Measurements from ENCODE around the genes GNG12 and LRRC7.

DNA sequence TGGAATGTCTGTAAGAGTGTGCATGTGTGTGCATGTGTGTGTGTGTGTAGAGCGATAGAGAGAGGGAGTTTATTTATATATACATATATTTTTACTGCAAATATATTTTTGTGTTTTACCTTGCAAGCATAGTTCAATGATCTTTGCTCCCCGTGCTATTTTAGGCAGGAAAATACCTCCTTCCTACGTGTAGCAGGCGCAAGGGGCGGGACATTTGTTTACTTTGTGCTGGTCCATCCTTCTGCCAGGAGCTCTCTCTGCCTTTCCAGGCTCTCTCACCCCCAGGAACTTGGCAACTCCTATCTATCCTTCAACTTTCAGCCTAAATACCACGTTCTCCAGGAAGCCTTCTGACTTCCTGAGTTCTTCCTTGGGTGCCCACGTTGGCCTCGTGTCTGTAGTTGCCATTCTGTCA lies 125.8 kb upstream of the SERBP1 start:
- PRO-cap: no peak
- RAMPAGE, long total RNA, 3 experiments: no peak in any of the 3 experiments

DNA sequence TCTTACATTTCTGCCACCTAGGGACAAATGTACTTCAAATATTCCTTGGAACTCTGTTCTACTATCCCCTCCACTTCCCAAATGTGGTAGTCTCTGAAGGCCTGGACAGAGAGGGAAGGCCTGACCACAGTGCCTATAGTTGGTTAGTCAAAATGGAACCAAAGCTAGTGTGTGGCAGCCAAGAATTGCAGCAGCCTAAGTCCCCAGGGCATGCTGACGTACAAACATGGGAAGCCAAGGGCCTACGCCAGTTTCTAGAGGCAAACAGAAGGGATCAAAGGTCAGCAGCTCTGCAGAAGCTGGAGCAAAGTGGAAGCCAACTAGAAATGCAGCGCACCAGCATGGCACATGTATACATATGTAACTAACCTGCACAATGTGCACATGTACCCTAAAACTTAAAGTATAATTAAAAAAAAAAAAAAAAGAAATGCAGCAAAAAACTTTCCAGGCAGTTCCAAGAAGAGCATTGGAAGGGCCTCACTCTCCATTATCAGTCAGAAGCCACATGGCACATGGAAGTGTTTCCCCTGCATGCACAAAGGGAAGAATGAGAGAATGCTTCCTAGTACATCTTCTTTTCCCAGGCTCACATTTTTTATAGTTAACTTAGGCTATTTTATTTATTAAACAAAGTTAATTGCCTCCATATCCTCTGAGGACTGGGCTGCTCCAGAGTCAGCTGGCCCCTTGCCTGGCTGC lies 39.4 kb upstream of the GADD45A start:
- PRO-cap: no peak
- RAMPAGE, long total RNA, 3 experiments: no peak in any of the 3 experiments

GRCh38 chr1:67675633-67676274 lies 9.2 kb upstream of the GADD45A start:
- PRO-cap: no peak
- RAMPAGE, long total RNA, 3 experiments: no peak in any of the 3 experiments

- PRO-cap: unidirectional peak, plus-strand start at chr1:67684243
- RAMPAGE, long total RNA, 3 experiments: no peak in any of the 3 experiments
These were observed 963 bp upstream of the GADD45A start for GRCh38 chr1:67683854-67684621.

- PRO-cap: bidirectional peak, plus-strand start at chr1:67686453, minus-strand start at chr1:67686341; unidirectional peak, minus-strand start at chr1:67686736
- RAMPAGE, long total RNA, 3 experiments: start-site peak on the plus strand in 1 of 3 experiments, at chr1:67686428-67686471 at its widest, 51 reads per replicate
These were observed 1.5 kb downstream of the GADD45A start for GRCh38 chr1:67686201-67687295.

- PRO-cap: bidirectional peak, plus-strand start at chr1:67750192, minus-strand start at chr1:67750001; unidirectional peak, plus-strand start at chr1:67750347
- RAMPAGE, long total RNA, 3 experiments: no peak in any of the 3 experiments
These were observed 65.2 kb downstream of the GADD45A start for GRCh38 chr1:67750137-67750668.

DNA sequence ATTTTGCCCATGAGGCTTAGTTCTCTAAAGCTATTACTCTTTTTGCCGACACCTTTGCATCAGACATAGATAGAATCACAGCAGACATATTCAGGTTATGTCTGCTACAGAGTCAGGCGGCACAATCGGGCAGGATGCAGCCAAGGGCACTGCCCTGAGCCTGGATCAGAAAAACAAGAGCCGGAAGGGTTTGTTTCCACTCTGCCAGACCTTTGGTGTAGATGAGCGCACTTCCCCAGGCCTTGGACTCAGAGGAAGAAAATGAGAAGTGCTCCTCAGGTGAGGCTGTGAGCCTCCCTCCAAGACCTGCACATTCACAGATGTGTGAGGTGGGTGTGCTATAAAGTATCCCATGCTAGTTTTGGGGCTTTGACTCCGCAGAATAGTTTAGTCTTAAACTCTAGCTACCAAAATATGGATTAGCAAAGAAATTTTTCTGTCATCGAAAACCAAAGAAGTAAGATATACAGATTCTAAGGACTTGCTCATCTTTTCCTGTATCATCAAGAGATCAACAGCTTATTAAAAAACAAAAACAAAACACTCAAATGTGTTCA lies 43.6 kb downstream of the GNG12 start:
- PRO-cap: no peak
- RAMPAGE, long total RNA, 3 experiments: no peak in any of the 3 experiments

DNA sequence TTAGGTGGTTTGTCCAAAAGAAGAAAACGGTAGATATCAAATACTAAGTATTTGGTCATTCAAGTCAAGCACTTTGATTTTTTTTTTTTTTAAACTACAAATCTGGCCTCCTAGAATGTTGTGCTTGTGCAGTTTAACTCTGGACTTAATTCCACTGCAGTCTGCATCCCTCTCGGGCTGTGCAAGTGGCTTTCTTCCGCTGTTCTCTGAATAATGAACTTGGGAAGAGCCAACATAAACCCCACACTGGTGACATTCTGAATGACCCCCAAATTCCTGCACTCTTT lies 39.9 kb downstream of the GNG12 start:
- PRO-cap: no peak
- RAMPAGE, long total RNA, 3 experiments: no peak in any of the 3 experiments

DNA sequence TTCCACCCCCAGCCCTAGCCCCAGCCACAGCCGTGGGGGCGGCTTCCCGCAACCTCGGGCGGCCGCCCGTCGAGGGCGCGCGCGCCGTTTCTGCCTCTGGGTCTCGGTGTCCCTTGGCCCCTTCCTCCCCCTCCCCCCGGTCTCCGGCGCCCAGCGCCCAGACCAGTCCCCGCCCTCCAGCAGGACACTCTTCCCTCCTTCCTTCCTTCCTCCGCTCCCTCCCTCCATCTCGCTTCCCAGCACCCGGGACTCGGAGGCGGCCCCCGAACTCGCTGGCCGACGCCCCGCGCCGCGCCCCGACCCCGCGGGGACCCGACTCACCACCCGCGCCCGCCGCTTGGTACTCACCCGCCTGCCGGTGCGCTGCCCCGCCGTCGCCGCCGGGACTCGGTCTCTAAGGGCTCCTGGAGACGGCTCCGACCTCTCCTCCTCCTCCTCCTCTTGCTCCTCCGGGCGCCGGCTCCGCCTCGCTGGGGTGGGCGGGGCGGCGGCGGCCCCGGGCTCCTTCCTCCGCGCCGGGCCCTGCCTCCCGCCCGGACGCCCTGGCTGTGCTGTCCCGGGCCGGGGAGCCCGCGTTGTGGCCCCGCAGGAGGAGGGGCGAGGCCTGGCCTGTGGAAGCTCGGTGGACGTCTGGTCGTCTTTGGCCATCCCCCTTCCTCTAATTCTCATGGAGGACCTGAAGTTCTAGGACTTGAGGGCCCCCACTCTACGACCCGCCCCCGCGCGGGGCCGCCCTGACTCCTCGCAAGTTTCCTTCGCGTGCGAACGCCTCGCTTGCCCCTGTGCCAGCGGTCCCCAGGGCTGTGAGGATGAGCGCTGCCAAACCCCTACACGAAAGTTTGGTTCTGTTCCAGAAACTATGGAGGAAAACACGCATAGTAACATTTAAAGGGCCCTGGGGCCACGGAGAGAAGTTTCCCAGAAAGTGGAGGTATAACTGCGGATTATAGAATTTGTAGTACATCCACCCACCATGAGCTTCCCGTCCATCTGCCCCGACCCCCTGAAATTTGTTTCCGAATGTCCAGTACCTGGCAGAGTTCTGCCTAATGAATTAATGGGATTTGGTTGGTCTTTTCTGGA lies at the start of gene GNG12:
GNG12 (minus strand) TSS at position 472 of the 1,083 bp plus-strand sequence.
- PRO-cap: bidirectional peak, plus-strand start at position 227 of the sequence, minus-strand start at position 90 of the sequence; bidirectional peak, plus-strand start at position 554 of the sequence, minus-strand start at position 443 of the sequence
- RAMPAGE, long total RNA, 3 experiments: start-site peak on the minus strand in 3 of 3 experiments, centred at positions 414 to 431 of the sequence, 267 to 759 reads per replicate

- PRO-cap: no peak
- RAMPAGE, long total RNA, 3 experiments: no peak in any of the 3 experiments
These were observed 54.4 kb downstream of the WLS start for GRCh38 chr1:68177846-68178399.

DNA sequence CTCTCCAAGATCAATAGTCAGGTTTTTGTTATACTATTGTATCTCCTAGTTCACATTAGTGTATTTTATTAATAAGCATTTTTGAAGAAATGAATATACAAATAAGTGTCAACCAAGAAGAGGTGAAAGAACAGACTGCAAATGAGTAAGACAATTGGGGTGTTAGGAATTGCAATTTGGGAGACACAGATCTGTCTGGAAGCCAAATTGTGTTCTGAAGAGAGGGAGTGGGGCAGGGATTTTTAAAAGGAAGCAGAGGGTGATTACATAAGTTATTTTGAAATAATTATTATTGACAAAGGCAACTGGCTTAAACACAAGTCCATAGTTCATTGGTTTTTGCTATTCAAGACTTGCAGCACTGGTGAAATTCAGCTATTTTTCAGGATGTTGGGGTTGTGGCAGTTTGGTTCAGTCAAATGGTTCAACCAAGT lies 299.9 kb upstream of the DEPDC1 start:
- PRO-cap: no peak
- RAMPAGE, long total RNA, 3 experiments: no peak in any of the 3 experiments

GRCh38 chr1:69567692-69568391 lies at the start of gene LRRC7:
LRRC7 (plus strand) TSS chr1:69567922.
- PRO-cap: no peak
- RAMPAGE, long total RNA, 3 experiments: no peak in any of the 3 experiments

- PRO-cap: no peak
- RAMPAGE, long total RNA, 3 experiments: no peak in any of the 3 experiments
These were observed 286.1 kb downstream of the LRRC40 start for GRCh38 chr1:69919221-69919652.

GRCh38 chr1:70250281-70251156 lies 29.3 kb downstream of the SRSF11 start:
- PRO-cap: no peak
- RAMPAGE, long total RNA, 3 experiments: no peak in any of the 3 experiments

GRCh38 chr1:70353346-70353611 lies 1.2 kb downstream of the ANKRD13C start:
- PRO-cap: no peak
- RAMPAGE, long total RNA, 3 experiments: no peak in any of the 3 experiments

DNA sequence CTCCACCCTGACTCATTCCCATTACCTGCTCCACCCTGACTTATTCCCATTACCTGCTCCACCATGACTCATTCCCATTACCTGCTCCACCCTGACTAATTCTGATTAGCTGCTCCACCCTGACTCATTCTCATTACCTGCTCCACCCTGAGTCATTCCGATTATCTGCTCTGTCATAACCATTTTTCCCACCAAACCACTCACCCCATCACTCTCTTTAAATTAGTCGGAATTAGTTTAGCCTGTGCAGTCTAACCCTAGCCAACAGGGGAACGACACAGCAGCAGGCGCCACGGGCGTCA lies 901.4 kb upstream of the NEGR1 start:
- PRO-cap: no peak
- RAMPAGE, long total RNA, 3 experiments: no peak in any of the 3 experiments

DNA sequence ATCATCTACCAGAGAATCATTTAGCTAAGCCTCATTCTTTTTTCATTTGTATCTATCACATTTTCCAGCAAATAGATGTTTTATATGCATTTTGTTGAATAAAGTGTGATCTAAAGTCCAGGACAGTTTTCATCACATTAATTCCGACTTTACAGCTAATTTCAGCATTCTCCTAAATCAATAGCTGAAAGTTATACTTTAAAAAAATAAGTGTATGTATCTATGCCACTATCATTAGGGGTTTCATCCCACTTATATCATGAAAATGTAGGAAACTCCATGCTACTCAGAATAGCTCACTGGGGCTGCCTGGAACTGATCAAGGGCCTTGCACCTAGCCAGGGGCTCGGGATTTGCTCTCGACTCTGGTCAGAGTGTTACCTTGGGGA lies 54.4 kb downstream of the ERICH3 start:
- PRO-cap: no peak
- RAMPAGE, long total RNA, 3 experiments: no peak in any of the 3 experiments

DNA sequence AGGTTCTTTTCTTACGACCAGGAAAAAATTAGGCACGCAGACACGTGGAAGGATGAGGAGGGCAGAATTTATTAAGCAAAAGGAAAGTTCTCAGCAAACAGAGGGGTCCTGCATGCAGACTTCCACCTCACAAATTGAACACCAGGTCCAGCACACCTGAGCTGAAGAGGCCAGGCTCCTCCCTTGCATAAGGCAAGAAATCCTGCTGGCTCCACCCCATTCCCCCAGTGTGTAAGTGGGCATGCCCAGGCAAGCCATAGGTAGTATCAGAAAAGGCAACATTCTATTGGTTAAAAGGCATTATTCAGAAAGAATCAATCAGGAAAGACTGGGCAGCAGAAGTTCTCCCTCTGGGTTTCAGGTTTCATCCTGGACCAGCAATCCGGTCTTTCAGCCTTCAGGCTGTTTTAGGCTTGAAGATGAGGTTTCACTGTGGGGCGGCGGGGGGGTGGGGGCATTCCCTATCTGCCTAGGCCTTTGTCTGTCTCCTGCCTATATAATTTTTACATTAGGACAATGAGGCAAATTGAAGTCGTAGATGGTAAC lies 42.1 kb upstream of the LHX8 start:
- PRO-cap: no peak
- RAMPAGE, long total RNA, 3 experiments: no peak in any of the 3 experiments

DNA sequence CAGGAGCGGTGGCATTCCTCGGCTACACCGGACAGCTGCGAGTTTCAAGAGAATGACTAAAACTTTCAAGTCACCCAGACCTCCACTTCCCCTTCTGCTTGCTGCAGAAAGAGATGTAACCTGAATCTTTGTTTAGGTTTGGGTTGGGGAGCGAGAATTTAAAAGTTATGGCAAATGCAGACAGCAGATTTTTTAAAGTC lies 334 bp upstream of the LHX8 start:
- PRO-cap: no peak
- RAMPAGE, long total RNA, 3 experiments: no peak in any of the 3 experiments

GRCh38 chr1:75785588-75785932 lies 496 bp upstream of the RABGGTB start:
- PRO-cap: no peak
- RAMPAGE, long total RNA, 3 experiments: no peak in any of the 3 experiments

All from gastrocnemius medialis (tissue), 3 donors.